Placental epithelial cell (primary cell): ENCODE results near the genes SHROOM1, HSPA4, SKP1 and UBE2B.

DNA sequence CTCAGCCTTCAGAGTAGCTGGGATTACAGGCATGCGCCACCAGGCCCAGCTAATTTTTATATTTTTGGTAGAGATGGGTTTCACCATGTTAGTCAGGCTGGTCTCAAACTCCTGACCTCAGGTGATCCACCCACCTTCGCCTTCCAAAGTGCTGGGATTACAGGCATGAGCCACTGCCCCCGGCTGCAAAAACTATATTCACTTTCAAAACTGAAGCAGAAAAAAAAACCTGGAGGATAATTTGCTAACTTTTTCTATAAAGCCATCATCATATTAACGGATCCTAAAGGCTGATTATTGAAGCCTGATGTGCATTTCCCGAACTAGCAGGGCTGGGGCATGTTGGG is 5.6 kb downstream of the IRF1 start:
- CAGE, long polyA plus RNA = no peak

DNA sequence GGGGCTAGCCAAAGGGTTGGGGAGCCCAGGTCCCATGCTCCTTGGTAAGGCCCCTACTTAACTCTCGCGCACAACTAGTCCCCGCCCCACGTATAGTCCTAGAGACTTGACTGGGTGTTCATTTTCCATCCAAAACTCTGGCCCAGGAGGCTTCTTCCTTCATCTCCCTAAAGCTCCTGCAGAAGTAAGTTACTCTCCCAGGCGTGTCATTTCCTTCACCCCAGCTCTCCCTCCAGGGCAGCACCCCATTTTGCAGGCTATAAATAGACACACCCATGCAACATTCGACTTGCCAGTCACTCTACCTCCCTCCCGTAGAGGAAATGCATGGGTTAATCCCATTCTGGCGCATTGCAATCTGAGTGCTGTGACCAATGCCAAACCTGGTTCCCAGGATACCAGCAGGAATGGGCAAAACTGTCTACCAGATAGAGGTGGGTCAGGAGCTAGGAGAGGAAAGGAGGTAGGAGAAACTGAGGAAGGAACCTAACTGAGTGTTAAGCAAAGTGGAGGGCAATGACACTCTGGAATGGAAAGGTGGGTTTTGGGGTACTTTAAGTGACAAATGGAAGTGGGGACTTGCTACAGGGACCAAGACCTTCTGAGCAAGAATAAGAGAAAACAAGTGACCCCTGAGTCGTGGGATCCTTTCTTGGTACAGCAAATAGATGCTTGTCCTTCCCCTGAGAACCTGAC is 1.5 kb upstream of the IRF1 start:
- CAGE, long polyA plus RNA = no peak

DNA sequence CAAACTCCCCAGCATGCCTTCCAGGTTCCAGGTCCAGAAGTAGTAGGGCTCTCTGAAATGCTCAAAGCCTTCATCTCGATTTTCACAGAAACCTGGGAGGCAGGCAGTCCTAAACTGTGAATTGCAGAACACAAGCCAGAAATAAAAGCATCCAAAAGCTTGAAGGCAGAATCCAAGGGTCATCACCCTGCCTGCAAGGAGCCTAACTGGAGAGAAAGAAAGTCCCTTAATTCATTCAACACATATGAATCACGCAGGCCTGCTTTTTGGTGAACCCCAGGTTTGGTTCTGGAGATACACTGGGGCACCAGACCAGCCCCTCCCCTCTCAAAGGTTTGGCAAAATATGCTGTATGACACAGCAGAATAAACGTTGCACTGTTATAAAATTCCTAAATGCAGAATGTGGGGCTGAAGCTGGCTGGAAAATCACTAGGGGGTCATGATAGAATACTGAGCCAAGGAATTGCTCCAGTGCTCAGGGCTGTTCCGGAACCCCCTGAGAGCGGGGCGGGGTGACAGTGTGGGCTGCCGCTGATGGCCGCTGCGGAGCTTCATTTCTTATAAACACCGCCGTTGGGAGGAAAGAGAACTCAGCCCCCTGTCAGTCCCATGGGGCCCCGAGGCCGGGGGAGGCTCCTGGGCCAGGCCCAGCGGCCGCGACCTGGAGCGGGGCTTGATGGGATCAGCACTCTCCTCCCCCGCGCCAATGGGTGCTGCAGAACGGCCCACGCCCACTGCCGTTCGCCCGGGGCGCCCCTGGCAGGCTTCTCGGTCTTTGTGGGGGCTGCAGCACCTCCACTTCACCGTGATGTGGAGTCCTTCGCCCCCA is 4.9 kb upstream of the IRF1 start:
- CAGE, long polyA plus RNA = no peak

- CAGE, long polyA plus RNA = no peak
Measured at GRCh38 chr5:132498213-132498644, 7.7 kb upstream of the IRF1 start.

DNA sequence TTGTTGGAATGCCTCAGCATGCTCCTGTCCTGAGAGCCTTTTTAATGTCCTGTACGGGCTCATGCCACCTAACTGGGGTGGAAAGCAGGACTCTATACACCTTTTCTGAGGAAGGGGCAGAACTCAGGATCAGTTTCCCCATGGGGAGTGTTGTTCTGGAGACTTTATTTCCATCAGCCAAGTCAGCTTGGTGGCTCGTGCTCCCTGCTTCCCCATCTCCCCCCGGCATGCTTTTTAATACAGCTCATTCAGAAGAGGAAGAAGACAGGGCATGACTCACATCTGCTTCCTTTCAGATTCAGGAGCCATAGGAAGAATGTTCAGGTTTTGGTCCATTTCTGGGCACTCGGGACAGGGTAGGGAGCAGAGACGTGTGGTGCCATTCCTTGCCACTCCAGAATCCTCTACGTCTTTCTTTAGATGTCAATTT is 5.1 kb upstream of the SEPTIN8 start:
- CAGE, long polyA plus RNA = no peak

GRCh38 chr5:132830476-132831170 is at the start of gene SHROOM1:
SHROOM1 (minus strand) TSS chr5:132830647.
- CAGE, long polyA plus RNA = no peak

DNA sequence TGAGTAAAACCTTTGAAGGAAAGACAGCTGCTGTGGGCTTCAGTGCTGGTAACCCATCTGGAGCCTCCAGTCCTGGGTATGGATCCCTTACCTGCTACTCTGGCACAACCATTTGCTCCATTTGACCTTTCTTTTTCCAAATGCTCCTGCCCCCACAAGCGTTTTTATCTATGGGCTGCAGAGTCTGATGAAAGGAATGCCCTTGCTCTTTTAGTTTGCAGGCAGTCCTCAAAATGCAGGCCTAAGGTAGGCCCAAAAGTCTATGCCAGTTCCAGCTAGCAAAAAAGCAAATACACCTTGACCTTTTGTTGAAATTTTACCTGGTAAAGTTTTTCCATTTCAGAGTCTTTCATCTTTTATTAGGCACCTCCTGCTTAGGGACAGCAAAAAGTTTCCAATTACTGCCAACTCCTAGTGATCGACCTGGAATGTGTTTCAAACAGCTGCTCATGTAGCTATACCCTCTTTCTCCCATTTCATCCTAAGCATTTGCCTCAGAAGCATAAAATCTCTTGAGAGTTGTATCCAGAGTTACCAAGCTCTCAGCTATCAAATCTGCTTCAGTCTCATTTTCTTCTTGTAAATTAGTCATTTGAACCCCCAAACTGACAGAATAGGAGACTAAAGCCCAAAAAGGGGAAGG is 2.7 kb upstream of the LEAP2 start:
- CAGE, long polyA plus RNA = no peak

DNA sequence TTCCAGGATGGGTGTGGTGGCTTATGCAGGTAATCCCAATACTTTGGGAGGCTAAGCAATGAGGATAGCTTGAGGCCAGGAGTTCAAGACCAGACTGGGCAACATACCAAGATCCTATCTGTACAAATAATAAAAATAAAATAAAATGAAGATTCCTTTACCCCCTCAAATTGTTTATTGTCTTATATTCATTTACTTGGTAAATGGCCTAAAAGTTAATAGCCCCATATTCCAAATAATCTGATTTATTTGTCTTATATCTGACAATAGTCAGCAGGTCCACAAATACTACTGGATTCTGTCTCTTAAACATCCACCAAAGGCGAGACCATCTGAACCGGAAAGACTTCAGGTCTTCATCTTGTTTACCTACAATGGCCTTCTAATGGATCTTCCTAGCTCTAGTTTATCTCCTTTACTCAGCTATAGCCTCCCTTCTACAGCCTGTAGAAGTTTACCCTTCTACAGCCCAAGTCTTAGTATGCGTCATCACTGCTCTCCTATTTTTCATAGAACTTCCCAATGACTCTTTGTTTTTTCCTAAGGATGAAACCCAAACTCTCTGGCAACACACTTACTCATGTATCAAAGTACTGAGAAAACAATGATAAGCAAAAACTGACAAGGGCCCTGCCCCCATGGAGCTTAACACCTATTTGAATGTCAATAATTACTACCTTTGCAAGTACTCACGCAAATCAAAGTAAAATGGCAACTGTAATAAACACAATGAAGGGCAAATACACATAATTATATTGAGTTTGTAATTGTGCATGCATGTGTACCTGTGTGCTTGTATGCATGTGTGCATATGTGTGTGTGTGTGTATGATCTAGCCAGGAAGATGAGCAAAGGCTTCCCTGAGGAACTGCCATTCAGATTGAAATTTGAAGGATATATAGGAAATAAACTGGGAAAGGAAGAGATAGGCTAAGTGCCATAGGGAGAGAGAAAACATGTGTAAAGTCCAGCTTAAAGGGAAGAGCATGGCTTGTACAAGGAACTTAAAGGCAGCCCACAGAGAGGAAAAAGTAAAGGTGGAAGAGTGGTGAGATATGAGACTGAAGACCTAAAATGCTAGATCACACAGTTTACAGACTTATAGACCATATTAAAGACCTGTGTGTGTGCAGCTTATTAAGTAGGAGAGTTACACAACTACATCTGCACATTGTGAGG is 33.7 kb downstream of the LEAP2 start:
- CAGE, long polyA plus RNA = no peak

- CAGE, long polyA plus RNA = no peak
Measured at GRCh38 chr5:133043670-133044038, 8.2 kb upstream of the HSPA4 start.

GRCh38 chr5:133051524-133052534 is at the start of gene HSPA4:
HSPA4 (plus strand) TSS chr5:133052013.
- CAGE, long polyA plus RNA = no peak

- CAGE, long polyA plus RNA = no peak
Measured at GRCh38 chr5:133285576-133286190, 233.9 kb downstream of the HSPA4 start.

DNA sequence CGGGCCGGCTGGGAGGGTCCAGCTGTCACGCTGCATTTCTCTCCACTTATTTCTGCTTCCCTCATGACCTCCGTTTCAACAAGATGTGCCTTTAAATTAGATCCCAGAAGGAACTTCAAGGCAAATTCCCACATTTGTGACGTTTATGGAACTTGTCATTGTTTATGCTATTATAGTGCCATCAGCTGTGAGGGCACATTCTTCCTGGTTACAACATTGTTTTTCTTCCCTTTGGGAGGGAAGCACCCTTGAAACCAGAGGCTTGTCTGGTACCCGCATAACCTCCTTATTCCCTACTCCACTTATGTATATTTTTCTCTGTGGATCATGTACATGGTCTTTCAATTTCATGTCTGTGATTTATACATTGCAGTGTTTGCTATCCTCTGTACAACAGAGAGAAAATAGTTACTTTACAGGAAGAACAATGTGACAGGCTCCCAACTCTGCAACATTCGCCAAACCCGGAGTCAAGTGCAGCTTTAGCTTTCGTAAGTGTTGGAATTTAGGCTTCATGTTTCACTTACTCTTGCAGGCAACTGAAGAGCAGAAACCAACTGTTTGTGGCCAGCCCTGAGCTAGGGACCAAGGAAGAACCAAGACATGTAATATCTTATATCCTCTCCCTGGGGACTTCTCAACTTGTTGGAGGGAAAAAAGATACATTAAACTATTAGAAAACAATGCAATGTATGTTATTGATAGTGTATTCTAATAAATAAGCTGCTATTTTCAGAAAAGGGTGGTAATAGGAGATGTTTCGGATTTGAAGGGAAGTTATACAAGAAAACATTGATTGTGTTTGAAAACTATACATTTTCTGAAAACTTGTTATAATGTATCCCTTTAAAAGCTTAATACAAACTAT is 148.0 kb downstream of the C5orf15 start:
- CAGE, long polyA plus RNA = no peak

- CAGE, long polyA plus RNA = no peak
Measured at GRCh38 chr5:133999566-134000629, 4.9 kb downstream of the VDAC1 start.

DNA sequence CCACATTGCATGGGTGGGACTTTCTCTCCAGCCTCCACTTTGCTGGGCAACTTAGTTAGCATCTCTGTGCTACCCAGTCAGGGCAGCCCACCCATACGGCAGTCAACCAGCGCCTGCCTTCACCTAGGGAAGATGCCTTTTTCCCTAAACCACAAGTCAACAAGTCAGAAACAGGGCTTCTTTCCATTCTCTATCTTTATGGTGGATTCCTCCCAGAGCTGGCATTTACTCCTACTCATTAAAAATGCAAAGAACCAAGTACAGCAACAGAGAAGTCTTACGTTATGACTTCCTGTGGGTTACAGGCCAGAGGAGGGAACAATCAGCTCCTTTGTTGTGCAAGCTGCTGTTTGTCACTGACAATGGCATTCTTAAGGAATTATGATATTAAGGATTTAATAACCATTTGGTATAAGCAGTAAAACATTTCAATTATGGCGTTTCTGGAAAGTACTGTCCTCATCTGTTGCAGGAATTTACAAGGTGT is 48.9 kb upstream of the VDAC1 start:
- CAGE, long polyA plus RNA = no peak

DNA sequence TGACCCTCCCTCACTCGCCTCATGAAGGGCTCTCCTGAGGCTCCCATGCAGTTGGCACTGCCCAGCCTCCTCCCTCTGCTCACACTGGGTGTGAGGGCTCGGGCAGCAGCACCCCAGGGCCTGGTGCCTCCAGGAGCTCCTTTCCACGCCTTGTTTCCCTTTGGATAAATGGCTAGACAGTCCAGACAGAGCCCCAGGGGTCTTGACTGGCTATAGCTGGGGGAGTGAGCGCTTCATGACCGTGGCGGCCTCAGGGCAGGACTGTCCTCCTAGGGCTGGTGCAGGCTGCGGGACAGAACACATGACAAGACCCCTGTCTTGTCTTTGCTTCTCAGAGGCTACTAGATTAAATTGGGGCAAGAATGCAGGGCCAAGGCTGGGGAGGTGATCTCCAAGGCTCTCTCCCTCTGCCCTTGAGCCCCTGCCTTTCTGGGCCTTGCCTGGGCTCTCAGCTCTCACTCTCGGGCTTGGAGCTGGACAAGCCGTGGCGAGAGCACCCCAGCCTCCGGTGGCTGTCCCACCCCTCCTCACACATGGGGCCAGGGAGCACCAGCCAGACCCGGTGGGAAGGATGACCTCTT is 13.9 kb downstream of the TCF7 start:
- CAGE, long polyA plus RNA = no peak

GRCh38 chr5:134176077-134177175 is at the start of gene SKP1:
SKP1 (minus strand) TSS chr5:134176950.
- CAGE, long polyA plus RNA = no peak

GRCh38 chr5:134177176-134177718 is 497 bp upstream of the SKP1 start:
- CAGE, long polyA plus RNA = no peak

- CAGE, long polyA plus RNA = no peak
Measured at GRCh38 chr5:134370878-134371929, at the start of gene UBE2B. UBE2B (plus strand) TSS chr5:134371569.

- CAGE, long polyA plus RNA = no peak
Measured at GRCh38 chr5:134398339-134399122, 13.2 kb downstream of the CDKN2AIPNL start.

DNA sequence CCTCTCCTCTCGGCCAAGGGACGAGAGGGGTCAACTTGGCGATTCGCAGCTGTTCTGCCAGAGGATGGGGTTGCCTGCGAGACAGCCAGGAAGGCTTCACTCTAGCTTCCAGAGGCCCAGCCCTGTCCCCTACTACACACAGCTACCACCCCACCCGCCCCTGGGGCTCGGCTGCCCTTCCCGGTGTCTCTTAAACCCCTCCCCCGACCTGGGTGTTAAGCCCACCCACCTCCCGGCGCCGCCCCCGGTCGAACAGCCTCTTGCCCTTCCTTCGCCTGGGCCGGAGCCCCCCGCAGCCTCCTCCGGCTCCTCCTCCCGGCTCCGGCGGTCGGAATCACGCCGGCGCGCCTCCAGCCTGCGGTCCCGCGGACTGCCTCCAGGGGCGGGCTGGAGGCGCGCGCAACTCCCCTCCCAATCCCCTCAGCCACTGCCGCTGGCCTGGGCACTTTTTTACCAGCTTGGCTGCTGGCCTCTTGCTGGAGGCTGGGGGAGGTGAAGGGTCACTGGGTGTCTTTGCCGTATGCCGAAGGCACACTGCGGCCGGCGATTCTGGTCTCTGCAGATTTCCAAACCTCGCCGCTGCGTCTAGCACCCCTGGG is 2.0 kb downstream of the JADE2 start:
- CAGE, long polyA plus RNA = no peak